SK-MEL-5 (cell line): ENCODE results near the genes SLC7A10 and GPI.

RAMPAGE:
- cytosol, long total RNA: no peak
- long total RNA: no peak
- nucleus, long total RNA: no peak
Observed at GRCh38 chr19:33177972-33178623, 16.0 kb upstream of the LRP3 start.

RAMPAGE:
- cytosol, long total RNA: no peak
- long total RNA: no peak
- nucleus, long total RNA: no peak
Observed at GRCh38 chr19:33194919-33195896, 1.1 kb downstream of the LRP3 start.

GRCh38 chr19:33225713-33226077, at the start of gene SLC7A10:
Gene SLC7A10 (minus strand): TSS chr19:33225850.
RAMPAGE:
- cytosol, long total RNA: no peak
- long total RNA: no peak
- nucleus, long total RNA: no peak

DNA sequence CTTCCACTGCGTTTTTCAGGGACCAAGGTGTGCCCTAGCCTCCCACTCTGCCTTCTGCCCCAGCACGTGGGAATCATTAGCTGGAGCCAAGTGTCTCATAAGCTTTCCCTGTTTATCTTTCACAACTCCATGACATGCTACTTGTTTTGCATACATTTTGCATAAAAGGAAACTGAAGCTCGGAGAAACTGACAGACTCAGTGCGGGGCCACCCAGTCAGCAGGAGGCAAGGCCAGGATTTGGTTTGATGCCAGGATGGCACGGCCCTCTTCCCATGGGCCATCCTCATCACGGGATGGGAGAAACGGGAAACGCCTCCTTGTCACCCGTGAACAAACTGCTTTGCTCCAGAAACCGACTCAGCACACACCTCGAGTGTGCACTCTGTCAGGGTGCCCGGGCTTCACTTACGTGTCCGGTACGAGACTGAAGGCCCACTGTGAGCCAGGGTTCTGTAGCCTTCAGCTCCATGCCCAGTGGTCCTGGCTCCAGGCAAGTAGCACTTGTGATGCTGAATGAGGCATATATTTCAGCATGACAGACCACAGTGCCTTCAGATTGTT, 9.6 kb downstream of the CEBPA start:
RAMPAGE:
- cytosol, long total RNA: no peak
- long total RNA: no peak
- nucleus, long total RNA: no peak

RAMPAGE:
- cytosol, long total RNA: no peak
- long total RNA: no peak
- nucleus, long total RNA: no peak
Observed at GRCh38 chr19:33298428-33299027, 3.8 kb downstream of the CEBPA start.

RAMPAGE:
- cytosol, long total RNA: no peak
- long total RNA: no peak
- nucleus, long total RNA: no peak
Observed at GRCh38 chr19:33304999-33305840, 2.9 kb upstream of the CEBPA start.

GRCh38 chr19:33403245-33404189, 30.0 kb downstream of the CEBPG start:
RAMPAGE:
- cytosol, long total RNA: no peak
- long total RNA: no peak
- nucleus, long total RNA: no peak

DNA sequence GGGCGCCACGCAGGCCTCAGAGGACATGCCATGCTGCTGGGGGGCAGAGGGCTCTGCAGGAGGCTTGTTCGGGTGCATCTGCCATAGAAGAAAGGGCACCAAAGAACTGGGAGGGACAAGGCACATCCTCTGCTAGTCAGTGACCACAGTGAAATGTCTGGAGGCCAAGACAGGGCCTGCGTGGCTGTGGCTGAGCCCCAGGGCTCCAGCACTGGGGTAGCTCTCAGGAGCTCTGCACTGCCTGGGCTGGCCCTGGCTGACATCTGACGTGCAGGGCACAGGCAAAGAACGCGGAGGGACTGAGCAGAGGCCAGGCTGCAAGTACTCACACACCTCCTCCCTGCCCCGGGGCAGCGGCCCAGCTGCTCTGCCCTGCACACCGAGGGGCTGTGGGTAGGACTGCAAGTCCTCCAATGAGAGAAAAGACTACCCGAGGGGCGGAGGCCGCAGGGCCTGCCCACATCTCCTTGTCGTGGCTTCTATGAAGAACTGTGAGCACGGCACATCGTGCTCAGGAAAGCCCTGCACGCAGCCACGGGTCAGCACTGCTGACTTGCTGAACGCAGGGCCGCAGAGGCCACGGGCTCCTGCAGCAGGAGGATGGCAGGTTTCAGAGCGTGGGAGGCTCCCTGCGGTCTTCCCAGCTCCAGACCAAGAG, 37.3 kb downstream of the CEBPG start:
RAMPAGE:
- cytosol, long total RNA: no peak
- long total RNA: no peak
- nucleus, long total RNA: no peak

DNA sequence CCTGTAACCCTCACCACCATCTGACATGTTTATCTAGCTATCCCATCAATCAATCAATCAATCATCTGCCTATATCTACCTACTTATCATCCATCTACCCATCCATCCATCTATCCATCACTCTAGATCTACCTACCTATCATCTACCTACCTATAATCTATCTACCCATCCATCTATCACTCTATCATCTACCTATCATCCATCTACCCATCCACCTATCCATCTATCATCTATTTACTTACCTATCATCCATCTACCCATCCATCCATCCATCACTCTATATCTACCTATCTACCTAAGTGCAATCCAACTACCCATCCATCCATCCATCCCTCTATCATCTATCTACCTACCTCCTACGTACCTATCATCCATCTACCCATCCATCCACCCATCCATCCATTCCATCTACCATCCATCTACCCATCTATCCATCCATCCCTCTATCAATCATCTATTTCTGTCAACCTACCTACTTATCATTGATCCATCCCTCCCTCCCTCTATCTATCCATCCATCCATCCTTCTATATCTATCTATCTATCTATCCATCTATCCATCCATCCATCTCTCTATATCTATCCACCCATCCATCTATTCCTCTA, 48.9 kb downstream of the CEBPG start:
RAMPAGE:
- cytosol, long total RNA: no peak
- long total RNA: no peak
- nucleus, long total RNA: no peak

RAMPAGE:
- cytosol, long total RNA: no peak
- long total RNA: no peak
- nucleus, long total RNA: no peak
Observed at GRCh38 chr19:33796212-33796773, 377 bp upstream of the KCTD15 start.

RAMPAGE:
- cytosol, long total RNA: no peak
- long total RNA: no peak
- nucleus, long total RNA: no peak
Observed at GRCh38 chr19:34261222-34261721, 6.9 kb downstream of the GARRE1 start.

DNA sequence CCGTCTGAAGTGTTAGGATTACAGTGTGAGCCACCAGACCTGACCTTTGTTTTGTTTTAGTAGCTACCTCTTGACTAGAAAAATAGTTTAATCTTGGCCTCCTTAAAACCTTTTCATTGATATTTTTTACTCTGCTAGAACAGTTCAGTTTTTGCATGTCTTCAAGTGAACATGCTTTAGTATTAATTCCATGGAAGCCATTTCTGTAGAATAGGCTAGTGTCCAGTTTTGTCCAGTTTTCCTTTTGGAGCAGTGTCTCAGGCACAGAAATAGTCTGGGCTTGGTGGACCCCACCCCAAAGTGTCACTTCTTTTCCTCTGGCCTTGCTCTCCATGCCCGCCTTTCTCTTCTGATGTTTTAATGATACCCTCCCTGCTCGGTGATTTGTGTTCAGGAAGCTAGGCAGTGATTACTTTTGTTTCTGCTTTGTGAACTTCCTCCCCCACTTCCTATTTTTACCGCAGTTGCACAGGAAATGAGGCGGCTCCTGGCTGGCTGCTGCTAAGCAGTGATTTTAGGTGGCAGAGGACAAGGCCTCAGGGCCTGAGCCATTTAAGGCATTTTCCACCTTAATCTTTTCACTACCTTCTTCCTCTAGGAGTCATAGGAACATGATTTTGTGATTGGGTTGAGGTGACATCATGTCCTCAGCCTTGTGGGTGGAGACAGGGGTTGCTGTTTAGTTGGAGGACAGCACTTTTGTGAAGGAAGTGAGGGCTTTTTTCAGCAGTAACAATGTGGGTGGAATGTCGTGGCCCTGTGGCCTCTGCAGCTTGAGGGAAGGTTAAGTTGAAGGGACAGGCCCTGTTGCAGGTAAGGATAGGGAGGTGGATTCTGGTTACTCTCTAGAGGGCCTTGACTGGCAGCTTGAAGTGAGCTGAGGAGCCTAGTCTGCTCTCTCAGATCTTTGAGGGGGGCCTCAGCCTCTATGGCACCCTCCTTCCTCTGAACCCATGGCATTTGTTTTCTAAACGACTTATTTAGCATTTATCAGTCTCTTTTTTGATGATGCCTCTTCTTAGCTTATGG, 15.6 kb downstream of the GARRE1 start:
RAMPAGE:
- cytosol, long total RNA: no peak
- long total RNA: no peak
- nucleus, long total RNA: no peak

DNA sequence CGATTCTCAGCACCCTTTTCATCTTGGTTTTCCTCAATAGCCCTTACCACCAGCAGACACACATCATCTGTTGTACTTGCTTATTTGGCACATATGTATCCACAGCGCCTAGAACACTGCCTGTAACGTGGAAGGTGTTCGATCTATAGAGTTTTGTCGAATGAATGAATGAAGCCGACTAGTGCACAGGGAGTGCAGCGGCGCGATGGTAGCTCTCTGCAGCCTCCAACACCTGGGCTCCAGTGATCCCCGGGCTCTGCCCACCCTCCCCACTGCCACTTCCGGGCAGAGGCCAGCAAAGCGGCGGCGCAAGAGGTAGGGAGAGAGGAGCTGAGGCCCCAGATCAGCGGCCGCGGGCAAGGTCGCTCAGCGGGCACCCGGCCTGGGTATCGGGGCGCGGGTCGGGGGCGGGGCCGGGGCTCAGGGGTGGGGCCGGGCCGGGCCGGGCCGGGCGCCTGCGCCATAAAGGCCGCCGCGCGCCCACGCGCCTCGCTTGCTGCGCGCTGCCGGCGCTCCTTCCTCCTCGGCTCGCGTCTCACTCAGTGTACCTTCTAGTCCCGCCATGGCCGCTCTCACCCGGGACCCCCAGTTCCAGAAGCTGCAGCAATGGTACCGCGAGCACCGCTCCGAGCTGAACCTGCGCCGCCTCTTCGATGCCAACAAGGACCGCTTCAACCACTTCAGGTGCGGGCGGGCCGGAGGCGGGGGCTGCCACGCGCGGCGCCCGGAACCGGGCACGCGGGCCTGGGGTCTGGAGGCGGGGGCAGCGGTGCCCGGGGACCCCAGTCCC, at the start of gene GPI:
Gene GPI, plus strand, starts transcription at position 492 of the 790 bp plus-strand sequence.
RAMPAGE:
- cytosol, long total RNA: start-site peak on the plus strand centred at position 293 of the sequence, 69 bp wide, 46 and 36 reads in 2 replicates; start-site peak on the plus strand centred at position 505 of the sequence, 67 bp wide, 337 and 191 reads in 2 replicates
- long total RNA: start-site peak on the plus strand centred at position 515 of the sequence, 66 bp wide, 140 and 77 reads in 2 replicates
- nucleus, long total RNA: start-site peak on the plus strand centred at position 498 of the sequence, 81 bp wide, 24 and 61 reads in 2 replicates

DNA sequence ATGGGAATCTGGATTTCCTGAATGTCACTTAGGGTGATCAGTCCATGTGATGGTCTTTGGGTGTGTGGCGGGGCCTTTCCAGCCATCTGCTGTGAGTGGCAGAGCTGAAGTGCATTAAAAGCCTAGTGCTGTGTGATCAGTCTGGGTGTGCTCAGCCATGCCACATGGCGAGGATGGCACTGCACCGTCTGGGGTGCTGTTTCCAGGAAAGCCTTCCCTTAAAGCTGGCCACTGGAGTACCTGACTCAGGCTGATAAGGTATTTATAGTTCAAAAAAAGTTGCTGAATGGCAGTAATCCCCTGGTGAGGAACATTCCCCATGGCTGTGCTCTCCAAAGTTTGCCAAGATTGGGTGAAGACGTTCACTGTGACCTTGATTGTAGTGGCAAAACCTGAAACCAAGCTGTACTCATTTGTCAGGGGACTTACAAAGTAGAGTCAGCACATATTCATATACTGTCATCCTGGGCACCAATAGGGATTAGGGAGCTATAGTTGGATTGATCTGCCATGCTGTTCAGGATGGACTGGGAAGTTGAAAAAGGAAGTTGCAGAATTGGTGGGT, 6.0 kb downstream of the GPI start:
RAMPAGE:
- cytosol, long total RNA: no peak
- long total RNA: no peak
- nucleus, long total RNA: no peak

DNA sequence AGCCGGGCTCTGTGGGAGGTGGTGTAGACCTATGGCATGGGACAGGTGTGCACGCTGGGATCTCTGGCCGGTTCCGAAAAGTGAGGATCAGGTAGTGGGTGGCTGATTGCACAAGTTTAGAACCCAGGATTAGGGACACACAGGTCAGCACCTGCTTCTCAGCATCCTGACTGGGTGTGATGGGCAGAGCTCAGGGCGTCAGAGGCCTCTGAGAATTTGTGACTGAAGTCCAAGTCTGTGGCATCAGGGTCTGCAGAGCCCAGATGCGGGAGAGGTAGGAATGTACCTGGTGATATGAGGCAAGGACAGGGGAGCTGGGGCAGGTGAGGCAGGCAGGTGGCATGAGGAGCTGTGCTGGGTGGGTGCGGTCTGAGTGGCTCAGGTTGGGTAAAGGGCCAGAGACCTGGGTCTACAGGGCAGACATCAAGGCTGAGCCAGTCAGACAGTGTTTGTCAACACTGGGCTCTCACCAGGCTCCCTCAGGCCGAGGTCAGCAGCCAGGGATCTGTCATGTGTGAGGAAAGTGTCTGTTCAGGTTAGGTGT, 18.5 kb downstream of the GPI start:
RAMPAGE:
- cytosol, long total RNA: no peak
- long total RNA: no peak
- nucleus, long total RNA: no peak

DNA sequence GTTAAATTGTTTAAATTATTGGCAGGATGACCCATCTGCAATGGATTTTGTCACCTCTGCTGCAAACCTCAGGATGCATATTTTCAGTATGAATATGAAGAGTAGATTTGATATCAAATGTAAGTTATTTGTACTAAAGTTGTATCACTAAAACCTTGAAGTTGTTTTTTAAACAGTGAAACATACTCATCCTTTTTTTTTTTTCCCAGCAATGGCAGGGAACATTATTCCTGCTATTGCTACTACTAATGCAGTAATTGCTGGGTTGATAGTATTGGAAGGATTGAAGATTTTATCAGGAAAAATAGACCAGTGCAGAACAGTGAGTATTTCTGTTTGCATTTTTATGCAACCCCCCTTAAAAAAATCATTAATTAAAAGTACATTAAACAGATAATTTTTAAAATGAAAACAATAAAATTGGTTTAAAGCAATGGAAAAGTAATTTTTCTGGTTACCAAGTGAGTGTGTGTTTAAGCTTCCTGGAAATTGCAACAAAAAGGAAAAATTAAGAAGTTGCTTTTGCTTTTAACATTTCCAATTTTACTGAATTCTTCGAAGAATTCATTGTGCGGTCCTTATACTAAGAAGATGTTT, 26.2 kb downstream of the UBA2 start:
RAMPAGE:
- cytosol, long total RNA: no peak
- long total RNA: no peak
- nucleus, long total RNA: no peak

GRCh38 chr19:34482336-34483356, 1.1 kb downstream of the WTIP start:
RAMPAGE:
- cytosol, long total RNA: no peak
- long total RNA: no peak
- nucleus, long total RNA: no peak

DNA sequence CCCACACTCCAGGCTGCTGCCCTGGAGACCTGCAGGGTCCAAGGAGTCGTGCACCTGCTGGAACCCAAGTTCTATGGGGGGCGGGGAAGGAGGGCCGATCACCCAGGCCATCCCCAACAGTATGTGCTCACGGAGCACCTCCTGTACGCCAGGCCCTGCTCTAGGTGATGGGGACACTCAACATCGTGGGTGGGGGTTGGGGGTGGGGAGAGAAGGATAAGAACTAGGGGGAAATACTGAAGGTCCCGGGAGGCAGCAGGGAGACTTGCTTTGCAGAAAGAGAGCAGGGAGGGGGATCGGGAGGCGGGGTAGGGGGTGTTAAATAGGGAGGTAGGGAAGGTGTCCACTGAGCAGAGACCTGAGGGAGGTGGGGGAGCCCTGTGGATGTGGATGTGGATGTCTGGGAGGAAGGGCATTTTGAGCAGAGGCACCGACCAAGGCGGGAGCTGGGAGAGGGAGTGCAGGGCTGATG, 4.9 kb downstream of the GRAMD1A start:
RAMPAGE:
- cytosol, long total RNA: no peak
- long total RNA: no peak
- nucleus, long total RNA: no peak

DNA sequence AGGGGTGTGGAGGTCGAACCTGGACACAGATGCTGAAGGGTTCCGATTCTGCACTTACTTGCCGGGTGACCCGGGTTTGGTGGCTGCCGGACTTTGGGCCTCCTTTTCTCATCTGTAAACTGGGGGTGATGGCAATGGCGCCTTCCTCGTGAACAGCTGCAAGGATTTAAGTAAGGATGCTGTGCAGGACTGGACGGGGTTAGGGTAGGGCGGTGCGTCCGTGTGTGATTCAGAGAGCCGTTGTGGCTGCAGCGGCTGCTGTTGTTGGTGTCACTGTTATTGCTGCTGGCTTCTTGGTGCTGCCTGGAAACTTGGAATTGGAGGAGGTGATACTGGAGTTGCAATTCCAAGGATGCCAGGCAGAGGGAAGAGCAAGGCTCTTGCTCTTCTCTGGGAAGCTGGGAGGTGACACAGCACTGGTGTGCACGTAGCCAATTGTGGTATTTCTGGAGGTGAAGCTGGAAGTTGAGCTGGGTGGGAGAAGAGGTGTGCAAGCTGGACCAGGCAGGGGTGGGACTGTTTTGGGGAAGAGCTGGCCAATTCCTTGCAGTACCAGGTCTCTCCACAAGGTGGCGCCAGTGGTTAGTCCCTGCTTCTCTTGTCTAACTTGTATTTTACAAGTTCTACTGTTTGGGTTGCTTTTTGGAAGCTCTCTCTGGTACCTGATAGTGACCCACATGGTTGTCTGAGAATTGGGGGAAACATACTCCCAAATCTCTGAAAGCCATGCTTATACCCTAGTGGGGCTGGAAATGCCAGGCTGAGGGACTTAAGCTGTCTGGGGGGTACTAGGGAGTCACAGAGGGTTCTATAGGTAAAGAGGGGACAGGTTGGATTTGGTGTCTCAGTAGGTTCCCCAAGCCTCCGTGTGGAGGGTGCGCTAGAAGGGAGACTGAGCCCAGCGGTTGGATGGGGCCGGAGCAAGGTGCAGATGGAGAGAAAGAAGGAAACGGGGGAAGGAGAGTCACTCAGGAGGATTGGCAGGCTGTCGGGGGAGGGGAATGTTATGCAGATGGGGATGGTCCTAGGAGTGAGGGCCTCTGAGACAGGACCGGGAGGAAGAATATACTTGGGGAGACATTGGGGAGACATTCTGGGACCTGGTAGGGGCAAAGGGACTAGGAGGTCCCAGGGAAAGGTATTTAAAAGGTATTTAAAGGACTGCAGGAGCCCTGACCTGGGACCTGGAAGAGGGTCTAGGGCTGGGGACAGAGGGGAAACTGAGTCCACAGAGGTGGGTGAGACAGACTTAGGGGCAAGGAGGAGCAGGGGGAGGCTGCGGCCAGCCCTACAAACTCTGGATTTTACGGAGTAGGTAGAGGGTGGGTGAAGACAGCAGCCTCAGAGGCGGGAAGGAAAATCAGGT, 2.9 kb downstream of the HPN start:
RAMPAGE:
- cytosol, long total RNA: no peak
- long total RNA: no peak
- nucleus, long total RNA: no peak

DNA sequence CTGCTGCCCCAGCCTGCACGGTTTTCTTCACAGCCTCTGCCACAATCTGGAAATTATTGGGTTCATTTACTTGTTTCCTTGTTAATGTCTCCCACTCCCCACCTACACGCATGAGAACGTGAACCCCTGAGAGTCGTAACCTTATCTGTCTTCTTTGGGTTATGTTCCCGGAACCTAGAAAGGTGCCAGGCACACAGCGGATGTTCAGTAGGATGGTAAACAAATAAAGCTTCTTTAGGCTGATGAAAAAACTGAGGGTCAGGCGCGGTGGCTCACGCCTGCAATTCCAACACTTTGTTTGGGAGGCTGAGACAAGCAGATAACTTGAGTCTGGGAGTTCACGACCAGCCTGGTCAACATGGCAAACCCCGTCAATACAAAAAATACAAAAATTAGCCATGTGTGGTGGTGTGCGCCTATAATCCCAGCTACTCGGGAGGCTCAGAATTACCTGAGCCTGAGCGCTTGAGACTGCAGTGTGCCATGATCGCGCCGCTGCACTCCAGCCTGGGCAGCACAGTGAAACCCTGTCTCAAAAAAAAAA, 6.0 kb downstream of the HPN start:
RAMPAGE:
- cytosol, long total RNA: no peak
- long total RNA: no peak
- nucleus, long total RNA: no peak